Foreskin fibroblast (primary cell): ENCODE results near the gene BLOC1S4.

DNA sequence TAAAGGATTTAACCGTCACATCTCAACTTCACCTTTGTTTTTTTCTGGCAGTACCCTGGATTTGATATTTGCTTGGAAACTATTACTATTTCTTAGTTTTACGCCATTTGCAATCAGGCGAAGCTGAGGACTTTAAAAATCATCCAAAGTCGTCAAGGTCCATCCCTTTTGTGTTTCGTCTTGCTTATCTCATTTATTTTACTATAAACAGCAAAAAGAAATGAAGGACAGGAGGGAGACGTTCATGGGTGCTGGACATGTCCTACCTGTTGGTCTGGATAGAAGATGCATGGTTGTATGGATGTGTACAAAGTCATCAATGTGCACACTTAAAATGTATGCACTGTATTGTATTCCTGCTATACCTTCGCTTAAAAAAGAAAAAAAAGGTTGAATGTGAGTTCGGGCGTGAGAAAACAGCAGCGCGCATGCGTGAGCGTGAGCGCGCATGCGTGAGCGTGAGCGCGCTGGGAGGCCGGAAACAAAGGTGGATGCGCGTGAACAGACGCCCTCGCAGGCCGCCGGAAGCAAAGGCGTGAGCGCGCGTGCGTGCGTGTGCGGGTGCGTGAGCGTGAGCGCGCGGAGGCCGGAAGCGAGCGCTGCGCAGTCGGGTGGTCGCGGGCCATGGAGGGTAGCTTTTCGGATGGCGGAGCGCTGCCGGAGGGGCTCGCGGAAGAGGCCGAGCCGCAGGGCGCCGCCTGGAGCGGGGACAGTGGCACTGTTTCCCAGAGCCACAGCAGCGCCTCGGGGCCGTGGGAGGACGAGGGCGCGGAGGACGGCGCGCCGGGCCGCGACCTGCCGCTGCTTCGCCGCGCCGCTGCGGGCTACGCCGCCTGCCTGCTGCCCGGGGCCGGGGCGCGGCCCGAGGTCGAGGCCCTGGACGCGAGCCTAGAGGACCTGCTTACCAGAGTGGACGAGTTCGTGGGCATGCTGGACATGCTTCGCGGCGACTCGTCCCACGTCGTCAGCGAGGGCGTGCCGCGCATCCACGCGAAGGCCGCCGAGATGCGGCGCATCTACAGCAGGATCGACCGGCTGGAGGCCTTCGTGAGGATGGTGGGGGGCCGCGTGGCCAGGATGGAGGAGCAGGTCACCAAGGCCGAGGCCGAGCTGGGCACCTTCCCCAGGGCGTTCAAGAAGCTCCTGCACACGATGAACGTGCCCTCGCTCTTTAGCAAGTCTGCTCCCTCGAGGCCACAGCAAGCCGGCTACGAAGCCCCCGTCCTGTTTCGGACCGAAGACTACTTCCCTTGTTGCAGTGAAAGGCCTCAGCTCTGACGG, at the start of gene BLOC1S4:
Gene BLOC1S4 (plus strand): TSS at position 589 of the 1,281 bp plus-strand sequence.
- RRBS: 1% methylated on average over 42 of the region's 120 CpGs

- RRBS: no CpG with 5 or more reads among the region's 1 CpG
Measured at GRCh38 chr4:6755353-6755542, 27.3 kb upstream of the KIAA0232 start.

DNA sequence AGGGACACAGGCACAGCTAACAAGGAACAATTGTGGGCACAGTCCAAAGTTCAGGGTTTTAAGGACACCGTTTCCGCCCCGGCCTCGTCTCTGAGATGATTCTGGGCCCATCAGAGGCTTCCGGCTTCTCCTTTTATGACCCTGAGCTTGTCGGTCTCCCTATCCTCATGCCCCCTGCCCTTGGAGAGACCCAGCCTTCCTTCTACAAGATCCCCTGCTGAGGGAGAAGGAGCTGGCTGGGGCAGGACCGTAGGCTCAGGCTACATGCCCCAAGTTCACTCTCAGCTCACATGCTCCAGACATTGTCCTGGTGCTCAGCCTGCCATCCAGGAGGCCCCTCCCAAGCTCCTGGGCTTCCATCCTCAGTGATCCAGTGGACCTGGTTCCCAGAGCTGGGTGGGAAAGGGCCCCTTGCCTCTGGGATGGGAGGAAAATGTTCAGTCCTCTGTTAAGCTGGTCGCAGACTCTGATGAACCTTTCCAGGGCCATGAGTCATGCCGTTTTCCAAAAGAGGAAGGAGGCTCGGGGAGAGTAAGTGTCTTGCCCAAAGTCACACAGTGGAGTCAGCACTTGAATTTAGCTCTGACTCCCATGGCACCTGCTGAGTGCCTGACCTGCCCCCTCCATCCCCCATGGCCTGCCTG, 14.2 kb upstream of the KIAA0232 start:
- RRBS: no CpG with 5 or more reads among the region's 10 CpGs

GRCh38 chr4:6860803-6861792, 48.5 kb upstream of the TBC1D14 start:
- RRBS: no CpG with 5 or more reads among the region's 14 CpGs

DNA sequence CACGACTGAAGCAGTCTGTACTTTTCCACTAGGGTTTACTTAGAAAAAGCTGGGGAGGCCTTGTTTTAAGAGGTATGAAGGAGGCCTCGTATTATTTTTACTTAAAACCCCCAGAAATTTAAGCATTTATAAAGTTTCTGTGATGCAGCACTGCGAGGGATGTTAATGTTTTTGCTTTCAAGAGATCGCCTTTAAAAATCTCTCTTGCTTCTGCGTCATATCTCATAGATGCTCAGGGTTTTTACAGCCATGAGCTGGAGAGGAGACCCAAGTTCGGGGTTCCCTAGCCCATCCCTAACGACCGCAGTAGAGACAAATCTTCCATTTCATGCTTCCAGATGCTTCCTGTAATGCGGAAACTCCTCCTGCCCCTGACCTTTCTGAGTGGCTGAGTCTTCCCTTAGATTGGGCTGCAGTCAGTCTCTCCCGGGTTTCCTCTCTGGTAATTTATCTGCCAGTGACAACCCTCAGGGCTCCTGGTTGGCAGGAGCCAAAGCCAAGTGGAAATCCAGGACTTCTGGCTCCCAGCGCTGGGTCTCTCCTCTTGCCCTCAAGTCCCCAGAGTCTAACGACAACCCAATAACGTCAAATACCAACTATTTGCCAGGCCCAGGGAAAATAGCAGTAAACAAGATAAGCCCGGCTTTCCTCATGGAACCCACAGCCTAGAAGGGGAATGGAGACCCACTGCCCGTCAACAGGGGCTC, 1.3 kb upstream of the TBC1D14 start:
- RRBS: no CpG with 5 or more reads among the region's 15 CpGs

DNA sequence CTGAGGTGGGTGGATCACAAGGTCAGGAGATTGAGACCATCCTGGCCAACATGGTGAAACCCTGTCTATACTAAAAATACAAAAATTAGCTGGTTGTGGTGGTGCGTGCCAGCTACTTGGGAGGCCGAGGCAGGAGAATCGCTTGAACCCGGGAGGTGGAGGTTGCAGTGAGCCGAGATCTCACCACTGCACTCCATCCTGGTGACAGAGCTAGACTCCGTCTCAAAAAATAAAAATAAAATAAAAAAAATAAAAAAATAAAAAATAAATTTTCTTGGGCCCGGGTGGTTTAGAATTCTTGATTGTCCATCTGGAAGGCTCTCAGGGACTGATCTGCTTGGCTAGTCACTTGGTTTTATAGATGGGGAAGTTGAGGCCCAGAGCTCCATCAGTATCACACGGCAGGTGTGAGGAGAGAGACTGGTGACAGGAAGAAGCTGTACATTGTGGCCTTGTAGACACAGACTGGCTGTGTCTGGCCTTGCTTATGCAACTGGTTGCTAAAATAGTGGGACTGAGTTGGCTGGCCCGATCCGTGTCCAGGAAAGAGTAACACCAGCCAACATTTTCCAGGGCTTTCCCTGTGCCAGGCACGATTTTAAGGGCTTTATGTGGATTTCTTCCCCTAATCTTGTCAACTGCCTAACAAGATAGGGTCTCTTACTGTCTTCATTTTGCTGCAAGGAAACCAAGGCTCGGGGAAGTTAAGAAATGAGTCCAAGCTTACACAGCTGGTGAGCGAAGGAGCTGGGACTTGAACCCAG, 2.7 kb downstream of the TBC1D14 start:
- RRBS: no CpG with 5 or more reads among the region's 13 CpGs

DNA sequence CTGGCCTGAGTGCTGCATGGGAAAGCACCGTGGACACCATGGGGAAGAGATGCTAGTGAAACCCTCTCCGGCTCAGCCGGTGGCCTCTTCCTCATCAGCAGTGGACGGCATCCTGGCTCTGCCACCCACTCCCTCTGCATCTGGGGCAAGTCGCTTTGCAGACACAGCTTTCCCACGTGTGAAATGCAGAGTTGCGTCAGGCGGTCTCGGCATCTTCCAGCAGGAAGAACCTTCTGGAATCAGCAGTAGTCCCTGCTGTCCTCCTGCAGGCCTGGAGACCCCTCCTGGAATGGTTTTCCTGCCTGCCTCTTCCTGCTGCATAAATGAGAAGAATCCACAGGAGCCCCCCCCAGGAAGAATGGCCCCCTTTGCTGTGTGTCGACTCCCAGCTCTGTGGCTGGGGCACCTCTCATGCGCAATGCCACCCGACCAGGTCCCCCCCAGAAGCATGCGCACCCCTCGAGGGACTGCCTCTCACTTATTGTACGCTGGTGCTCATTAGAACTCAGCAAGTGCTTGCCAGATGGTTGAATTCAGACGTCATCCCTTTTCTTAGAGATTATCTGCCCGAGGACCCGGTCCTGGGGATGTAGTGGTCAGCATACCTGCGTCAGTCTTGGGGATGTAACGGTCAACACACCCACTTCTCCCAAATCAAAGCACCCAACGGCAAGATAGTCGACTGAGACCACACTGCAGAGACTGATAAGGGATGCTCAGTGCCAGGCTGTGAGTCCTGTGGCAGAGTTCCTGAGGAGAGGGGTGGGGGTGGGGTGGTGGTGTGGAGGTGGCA, 29.6 kb downstream of the TBC1D14 start:
- RRBS: no CpG with 5 or more reads among the region's 22 CpGs

DNA sequence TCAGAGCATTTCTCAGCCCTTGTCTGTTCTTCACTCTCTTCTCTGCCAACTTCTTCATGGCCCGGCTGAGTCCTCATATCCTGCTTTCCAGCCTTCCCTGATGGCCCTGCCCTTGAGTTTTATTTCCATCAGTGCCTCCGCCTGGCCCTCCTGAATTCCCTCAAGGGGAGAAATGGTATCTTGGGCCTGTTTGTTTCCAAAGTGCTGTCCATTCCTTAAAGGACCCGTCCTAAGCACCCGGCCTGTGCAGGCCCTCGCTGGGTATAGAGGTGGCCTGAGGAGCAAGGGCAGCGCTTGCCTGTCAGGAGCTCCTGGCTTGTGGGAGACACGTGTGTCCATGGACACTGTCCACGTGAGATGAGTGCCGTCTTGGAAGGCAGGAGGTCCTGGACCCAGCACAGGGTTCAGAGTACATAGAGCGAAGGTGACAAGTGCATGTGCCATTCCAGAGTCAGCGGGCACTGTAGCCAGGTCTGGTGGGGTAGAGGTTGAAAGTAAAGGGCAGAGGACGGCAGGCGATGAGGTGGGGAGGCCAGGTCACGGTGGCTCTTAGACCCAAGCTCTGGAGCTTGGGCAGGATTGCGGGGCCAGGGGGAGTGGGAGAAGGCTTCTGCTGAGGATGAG, 28.1 kb downstream of the CCDC96 start:
- RRBS: no CpG with 5 or more reads among the region's 15 CpGs

- RRBS: no CpG with 5 or more reads among the region's 8 CpGs
Measured at GRCh38 chr4:7049716-7049997, 6.5 kb downstream of the TADA2B start.

- RRBS: no CpG with 5 or more reads among the region's 8 CpGs
Measured at GRCh38 chr4:7063881-7064408, 3.9 kb downstream of the GRPEL1 start.

DNA sequence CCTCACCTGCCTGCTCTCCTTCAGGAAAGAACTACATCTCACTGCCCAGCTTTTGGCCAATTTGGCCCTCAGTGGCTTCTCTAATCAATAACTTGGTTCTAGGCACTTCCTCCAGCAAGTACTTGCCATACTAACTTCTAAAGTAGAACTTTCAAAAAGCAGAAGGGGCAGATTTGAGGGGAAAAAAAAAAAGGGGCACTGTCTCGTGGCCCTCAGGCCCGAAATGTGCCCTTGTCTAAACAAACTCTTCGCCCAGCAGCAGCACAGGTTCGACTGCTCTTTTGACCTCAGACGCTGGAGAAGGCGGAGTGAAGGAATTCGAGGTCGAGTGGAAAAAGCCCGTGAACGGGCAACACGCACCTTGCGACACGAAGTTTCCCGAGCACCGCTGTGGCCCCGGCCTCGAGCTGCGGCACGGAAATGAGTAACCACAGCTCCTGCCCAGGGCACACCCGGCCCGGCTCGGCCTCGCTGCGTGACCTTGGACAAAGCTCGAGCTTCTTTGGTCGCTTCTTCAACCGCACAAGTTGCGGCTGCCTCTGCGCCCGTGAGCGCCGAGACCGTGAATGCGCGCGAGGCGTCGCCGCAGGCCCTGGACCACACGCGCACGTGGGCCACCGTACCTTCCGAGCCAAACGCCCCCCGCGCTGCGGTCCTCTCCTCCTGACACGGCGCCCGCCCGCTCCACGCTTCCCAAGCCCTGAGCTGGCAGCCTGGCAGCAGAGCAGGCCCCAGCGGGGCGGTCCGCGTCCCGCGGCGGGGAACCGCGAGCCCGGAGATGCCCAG, 591 bp downstream of the GRPEL1 start:
- RRBS: 1% methylated on average over 5 of the region's 63 CpGs

- RRBS: no CpG with 5 or more reads among the region's 12 CpGs
Measured at GRCh38 chr4:7120205-7120831, 52.5 kb upstream of the GRPEL1 start.

DNA sequence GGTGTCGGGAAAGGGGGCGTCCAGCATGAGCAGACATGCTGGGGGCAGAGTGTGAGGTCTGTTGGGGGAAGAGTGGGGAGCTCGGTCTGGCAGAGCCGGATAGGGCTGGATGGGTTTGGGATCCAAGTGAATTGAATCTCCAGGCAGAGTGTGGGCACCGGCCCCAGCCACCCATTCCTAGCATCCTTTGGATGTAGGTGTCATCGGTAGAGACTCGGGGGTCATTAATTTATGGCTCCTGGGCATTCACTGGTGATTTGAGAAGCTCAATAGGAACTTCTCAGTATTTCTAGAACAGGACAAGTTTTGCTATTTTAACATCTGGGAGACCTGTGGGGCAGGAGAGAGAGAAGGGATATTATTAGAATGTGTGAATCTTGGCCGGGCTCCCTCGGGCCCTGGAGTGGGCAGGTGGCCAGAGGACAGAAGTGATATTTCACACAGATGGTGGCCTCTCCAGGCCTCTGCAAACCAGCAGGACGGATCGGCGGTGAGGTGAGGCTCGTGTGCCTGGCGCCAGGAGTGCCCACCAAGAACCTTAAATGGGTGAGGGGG, 64.5 kb downstream of the SORCS2 start:
- RRBS: 42% methylated on average over 1 of the region's 14 CpGs

DNA sequence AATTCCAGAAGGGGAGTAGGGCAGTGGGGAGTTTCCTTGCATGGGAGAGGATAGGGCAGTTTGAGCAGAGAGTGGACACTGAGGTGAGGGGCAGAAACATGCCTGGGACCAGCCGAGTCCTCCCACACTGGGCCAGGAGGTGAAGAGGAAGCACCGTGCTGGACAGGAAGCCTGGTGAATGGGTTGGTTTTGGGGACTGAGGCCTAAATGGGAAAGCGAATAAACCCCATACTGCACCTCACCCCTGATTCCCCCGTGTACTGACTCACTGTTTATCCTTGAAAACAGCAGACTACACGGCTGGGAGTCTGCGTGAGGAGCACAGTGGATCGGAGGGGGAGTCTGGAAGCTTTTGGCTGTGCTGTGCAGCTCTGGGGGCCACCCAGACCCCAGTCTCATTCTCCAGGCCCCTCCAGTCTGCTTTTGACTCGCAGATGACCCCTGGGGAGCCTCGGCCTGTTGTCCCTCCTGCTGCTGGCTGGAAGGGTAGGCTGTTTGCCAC, 90.1 kb downstream of the PSAPL1 start:
- RRBS: no CpG with 5 or more reads among the region's 9 CpGs

DNA sequence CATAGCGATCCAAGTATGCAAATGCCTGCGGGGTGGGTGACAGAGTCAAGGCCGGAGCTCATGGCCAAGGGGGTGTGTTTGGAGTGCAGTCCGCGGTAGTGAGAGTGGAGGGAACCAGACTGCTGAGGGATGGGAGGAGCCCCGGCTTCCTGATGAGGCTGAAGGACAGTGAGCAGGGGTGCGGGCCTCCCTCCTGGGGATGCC, 45.1 kb downstream of the PSAPL1 start:
- RRBS: 30% methylated on average over 2 of the region's 7 CpGs

DNA sequence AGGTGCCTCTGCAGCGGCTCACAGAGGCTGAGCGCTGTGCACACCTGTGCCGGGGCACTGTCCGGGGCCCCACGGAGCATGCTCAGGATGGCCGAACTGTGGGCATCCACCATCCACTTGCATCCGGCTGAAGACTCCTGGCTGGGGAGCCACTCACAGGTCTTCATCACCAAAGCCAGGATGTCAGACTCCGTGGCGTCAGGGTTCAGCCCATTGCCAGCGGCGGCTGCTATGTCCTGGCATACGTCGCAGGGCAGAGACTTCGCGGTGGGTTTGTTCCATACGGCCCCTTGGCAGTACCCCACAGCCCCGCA, 333 bp downstream of the PSAPL1 start:
- RRBS: 88% methylated on average over 4 of the region's 17 CpGs

- RRBS: no CpG with 5 or more reads among the region's 13 CpGs
Measured at GRCh38 chr4:7582344-7582802, 147.6 kb upstream of the PSAPL1 start.

DNA sequence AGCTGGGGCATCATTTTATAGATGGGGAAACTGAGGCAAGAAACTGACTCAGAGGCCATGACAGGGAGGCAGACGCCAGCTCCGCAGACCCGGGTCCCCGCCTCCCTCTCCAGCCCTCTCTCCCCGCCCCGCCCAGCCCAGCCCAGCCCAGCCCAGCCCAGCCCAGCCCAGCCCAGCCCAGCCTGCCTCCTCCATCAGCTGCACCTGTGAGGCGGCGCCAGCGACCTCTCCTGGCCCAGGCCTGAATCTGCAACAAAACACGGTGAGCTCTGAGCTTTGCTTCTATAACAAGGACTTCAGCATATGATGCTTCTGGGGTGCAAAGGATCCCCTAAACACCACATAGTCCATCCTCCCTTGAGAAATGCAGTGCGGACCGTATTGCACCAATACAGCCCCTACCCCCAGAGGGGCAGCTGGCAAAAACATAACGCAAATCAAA, 215.9 kb upstream of the PSAPL1 start:
- RRBS: no CpG with 5 or more reads among the region's 13 CpGs

- RRBS: no CpG with 5 or more reads among the region's 19 CpGs
Measured at GRCh38 chr4:7805958-7806621, 133.6 kb downstream of the AFAP1 start.